ENCODE measurements around a stretch of chr1.

DNA sequence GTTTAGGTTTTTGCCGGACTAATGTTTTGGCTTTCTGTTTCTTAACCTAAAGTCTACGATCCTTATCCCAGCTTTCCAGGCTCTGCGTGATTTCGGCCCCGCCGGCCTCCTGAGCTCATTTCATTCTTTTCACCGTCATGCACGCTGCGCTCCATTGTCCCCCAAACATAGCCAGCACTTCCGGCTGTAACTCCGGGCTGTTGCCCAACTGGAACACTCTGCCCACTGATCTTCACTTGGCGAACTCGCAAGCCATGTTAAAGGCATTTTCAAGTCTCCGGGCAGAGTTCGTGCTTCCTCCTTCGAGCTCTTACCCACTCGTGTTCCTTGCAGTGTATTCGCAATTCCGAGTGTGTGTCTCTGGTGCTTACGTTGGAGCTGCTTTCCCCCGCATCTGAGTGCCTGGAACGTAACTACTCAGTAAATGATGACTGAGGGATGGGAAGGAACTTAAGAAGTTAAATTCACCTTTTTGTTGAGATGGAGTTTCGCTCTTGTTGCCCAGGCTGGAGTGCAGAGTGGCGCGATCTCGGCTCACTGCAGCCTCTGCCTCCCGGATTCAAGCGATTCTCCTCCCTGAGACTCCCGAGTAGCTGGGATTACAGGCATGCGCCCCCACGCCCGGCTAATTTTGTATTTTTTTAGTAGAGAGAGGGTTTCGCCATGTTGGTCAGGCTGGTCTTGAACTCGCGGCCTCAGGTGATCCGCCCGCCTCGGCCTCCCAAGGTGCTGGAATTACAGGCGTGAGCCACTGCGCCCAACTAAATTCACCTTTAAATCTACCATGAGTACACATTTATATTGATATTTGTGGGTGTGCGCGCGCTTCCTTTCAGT lies 677 bp downstream of the NDUFS5 start:
- PRO-cap = no peak
CAGE:
- cytosol, long polyA plus RNA = no peak
- long polyA plus RNA = no peak
- nucleus, long polyA plus RNA = no peak

- PRO-cap = no peak
CAGE:
- cytosol, long polyA plus RNA = no peak
- long polyA plus RNA = no peak
- nucleus, long polyA plus RNA = no peak
Measured at GRCh38 chr1:39034151-39034749, 8.1 kb downstream of the NDUFS5 start.

- PRO-cap = no peak
CAGE:
- cytosol, long polyA plus RNA = no peak
- long polyA plus RNA = no peak
- nucleus, long polyA plus RNA = no peak
Measured at GRCh38 chr1:39106340-39107413, 80.5 kb downstream of the NDUFS5 start.

DNA sequence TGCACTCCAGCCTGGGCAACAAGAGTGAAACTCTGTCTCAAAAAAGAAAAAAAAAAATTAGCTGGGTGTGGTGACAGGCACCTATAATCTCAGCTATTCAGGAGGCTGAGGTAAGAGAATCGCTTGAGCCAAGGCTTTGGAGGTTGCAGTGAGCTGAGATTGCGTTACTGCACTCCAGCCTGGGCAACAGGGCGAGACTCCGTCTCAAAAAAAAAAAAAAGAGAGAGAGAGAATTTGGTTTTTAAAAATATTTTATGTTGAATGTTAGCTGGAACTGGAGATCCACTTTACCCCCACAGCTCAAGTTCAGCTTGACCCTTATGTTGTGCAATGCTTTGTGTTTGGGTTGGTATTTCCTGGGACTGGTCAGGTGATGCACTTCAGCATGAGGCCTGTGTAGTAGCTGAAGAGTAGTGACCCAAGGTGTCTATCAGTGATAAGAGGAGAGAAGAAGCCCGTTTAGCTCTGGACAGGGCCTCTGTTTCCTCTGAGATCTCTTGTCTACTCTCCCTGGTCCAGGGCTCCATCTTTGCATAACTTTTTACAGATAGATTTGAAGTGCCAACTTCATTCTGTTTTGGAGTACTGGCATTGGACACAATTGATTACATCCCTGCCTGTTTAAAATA lies 36.7 kb upstream of the MACF1 start:
- PRO-cap = no peak
CAGE:
- cytosol, long polyA plus RNA = no peak
- long polyA plus RNA = no peak
- nucleus, long polyA plus RNA = no peak

DNA sequence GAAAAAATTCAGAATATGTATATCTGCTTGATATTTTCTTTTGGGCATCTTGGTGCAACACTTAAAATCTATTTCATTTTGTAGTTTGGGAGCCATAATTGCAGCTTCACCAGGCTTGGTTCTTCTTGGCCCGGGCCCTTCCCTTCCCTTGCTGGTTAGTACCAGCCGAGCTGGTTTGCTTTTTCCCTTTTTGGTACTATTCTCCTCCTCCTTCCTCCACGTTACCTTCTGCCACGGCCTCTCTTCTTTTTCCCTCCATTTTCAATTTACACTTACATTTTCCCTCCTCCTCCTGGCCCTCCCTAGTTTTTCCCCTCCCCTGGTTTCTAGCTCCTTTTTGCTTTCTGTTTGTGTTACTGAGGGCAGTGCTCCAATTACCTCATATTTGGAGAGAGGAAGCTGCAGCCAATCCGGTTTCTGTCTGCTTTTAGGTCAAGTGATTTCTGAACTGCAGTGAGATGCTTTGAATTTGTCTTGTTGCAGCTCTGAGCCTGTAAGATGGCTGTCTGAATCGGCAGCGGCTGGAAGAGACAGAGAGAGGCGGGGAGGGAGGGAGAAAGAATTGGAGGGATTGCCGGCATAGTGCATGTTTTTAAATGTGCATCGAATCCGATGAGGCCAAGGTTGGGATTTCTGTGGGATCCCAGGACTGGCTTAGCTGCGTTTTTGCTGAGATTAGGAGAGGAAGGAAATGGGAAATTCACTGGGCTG lies 63.7 kb downstream of the MACF1 start:
- PRO-cap = no peak
CAGE:
- cytosol, long polyA plus RNA = no peak
- long polyA plus RNA = no peak
- nucleus, long polyA plus RNA = no peak

GRCh38 chr1:39361280-39361923 lies 130.0 kb upstream of the BMP8A start:
- PRO-cap = no peak
CAGE:
- cytosol, long polyA plus RNA = no peak
- long polyA plus RNA = no peak
- nucleus, long polyA plus RNA = no peak

- PRO-cap = no peak
CAGE:
- cytosol, long polyA plus RNA = no peak
- long polyA plus RNA = no peak
- nucleus, long polyA plus RNA = no peak
Measured at GRCh38 chr1:39411691-39412776, 79.4 kb upstream of the BMP8A start.

- PRO-cap = no peak
CAGE:
- cytosol, long polyA plus RNA = no peak
- long polyA plus RNA = no peak
- nucleus, long polyA plus RNA = no peak
Measured at GRCh38 chr1:39432226-39432855, 59.1 kb upstream of the BMP8A start.

DNA sequence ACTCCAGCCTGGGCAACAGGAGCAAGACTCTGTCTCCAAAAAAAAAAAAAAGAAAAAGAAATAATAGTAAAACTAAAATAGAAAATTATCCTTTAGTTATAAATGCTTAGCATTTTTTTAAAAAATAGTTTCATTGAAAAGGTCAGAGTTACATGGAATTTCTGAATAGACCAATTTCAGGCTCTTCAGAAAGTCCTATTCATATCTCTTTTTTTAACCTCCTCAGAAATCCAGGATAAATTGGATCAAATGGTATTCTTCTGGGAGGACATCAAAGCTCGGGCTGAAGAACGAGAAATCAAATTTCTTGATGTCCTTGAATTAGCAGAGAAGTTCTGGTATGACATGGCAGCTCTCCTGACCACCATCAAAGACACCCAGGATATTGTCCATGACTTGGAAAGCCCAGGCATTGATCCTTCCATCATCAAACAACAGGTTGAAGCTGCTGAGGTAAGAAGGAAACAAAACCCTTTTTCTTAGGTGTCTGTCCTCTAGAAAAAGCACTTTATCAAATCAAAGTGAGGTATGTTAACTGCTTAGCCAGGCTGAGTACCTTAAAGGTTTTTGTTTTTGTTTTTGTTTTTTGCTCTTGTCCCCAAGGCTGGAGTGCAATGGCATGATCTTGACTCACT lies 52.3 kb upstream of the BMP8A start:
- PRO-cap = no peak
CAGE:
- cytosol, long polyA plus RNA = no peak
- long polyA plus RNA = no peak
- nucleus, long polyA plus RNA = no peak

DNA sequence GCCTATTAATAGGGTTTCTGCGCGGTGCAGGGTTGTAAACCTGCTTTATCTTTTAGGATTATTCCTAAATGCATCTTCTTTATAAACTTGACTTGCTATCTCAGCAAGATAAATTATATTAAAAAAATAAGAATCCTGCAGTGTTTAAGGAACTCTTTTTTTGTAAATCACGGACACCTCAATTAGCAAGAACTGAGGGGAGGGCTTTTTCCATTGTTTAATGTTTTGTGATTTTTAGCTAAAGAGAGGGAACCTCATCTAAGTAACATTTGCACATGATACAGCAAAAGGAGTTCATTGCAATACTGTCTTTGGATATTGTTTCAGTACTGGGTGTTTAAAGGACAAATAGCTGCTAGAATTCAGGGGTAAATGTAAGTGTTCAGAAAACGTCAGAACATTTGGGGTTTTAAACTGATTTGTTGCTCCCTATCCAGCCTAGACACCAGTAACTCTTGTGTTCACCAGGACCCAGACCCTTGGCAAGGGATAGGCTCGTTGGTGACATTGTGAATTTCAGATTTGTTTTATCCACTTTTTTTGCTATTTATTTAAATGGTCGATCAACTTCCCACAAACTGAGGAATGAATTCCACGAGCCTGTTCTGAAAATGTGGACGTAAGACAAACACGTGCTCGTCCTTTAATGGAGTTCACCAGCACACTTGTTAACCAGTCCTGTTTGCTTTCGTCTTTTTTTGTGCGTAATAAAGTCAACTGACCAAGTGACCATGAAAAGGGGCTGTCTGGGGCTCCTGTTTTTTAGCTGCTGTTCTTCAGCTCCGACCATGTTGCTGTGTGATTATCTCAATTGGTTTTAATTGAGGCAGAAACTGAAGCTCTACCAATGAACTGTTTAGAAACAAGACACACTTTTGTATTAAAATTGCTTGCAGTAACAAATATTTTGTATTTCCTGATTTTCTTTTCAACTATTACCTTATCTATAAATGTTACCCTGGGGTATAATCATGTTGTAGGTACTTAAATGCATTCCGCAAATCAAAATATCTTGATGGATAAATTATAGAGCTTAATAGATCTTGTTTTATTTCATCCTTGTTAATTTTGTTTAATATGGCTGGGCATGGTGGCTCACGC lies 5.0 kb upstream of the BMP8A start:
- PRO-cap = no peak
CAGE:
- cytosol, long polyA plus RNA = no peak
- long polyA plus RNA = no peak
- nucleus, long polyA plus RNA = no peak

DNA sequence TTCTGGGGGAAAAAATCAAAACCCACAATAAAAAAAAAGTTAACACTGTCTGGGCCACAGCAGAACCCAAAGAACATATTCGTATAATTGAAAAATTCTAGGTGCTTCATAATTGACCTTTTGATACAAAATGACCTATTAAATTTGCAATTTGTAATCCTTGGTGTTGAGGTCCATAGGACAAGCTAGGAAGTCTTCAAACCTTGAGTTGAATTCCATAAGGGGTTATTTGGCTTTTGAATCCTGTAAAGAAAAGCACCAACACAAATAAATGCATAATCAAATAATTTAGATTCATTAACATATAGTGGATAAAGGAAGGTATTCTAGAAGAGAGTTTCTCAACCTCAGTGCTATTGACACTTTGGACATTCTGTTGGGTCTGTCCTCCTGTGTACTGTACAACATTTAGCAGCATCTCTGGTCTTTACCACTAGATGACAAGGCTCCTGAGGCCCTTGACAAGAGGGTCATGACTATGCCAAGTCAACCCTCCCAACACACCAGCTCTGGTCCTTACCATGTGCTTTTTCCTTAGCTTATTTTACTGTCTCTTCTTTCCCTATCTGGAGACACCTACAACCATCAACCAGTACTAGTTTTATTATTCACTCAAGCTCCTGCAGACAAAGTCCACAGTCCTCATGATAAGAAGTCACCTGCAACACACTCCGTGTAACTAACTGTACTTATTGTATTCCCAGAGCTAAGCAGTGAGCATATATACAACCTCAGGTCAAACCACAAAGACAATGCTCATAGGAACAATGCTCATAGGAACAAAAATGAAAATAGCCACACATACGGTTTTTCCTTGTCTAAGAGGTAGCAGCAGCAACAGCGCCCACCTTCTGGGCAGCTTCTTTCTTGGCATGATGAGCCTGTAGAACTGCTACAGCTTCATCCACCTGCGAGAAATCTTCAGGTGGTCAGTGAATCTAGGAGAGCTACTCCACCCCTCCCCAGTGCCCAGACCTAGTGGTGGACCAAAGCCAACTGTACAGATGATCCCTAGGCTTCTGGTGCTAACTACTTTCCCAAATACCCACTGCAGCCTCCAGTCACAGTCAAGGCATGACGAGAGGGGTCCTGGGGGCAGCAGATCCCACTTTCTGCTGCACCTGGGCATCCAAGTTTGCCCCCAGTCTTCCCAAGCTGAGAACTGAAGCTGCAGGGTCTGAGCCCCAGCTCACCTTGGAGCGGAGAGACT lies 15.3 kb downstream of the PABPC4 start:
- PRO-cap = no peak
CAGE:
- cytosol, long polyA plus RNA = no peak
- long polyA plus RNA = no peak
- nucleus, long polyA plus RNA = no peak

DNA sequence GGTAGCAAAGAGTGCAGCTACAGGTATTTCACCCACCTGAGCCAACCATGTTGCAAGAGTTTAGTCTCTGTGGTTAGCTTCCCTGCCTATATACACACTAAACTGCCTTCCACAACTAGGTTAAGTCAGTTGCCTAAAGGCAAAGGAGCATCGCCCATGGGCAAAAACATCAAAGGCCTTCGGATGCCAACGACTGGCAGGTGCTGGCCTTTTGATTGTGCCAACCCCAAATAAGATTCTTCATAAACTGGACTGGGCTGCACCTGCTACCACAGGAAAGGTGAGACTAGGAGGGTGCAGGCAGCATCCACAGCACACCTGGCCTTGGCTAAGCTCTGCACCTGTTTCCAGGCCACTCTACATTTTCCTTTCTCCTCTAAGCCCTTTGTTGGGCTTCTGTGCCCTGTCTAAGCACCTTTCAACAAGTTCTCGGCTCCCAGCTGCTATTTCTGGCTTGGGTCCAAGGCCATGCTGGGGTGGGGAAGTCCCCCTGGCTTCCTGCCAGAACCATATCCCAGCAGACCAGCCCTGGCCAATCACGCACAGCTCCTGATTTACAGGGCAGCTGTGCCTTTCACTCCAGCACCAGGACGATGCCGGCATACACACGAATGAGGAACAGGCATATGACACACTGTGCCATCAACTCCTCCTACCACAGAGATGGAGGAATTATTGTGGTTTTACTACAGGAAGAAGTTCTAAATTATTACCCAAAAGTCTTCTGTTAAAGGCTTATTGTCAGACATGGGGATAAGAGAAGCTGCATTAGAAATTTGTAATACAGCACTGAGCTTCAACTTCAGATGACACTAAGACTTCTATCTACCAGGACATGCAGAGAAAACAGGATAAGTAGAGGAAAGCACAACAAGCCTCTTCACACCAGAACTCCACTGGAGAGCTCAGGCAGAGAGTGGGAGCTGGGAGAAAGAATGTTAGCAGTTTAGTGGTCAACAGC lies 37.7 kb downstream of the TRIT1 start:
- PRO-cap = no peak
CAGE:
- cytosol, long polyA plus RNA = no peak
- long polyA plus RNA = no peak
- nucleus, long polyA plus RNA = no peak

DNA sequence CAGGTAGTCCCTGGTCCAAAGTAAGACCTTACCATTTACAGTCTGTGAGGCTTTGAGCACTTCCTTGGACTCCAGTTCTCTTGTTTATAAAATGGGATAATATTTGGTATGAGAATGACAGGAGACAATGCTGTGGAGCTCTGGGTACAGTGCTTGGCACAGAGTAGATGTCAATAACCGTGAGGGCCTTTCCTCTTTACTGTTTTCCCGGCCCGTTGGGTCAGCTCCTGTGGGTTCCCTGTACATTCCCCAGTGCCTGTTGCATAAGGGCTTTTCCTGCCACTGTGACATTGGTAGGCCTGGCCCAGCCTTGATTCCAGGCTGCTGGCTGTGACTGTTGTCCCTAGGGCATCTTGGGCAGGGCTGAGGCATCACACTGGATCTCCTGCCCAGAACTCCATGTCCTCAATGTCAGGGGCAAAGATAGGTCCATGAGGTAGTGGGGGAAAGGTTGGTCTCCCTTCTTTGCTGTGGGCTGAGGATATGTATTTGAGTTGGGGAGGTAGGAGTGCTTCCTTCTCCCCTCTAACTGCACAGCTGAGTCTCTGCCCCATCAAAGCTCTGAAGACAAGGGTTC lies 25.8 kb upstream of the MYCL start:
- PRO-cap = no peak
CAGE:
- cytosol, long polyA plus RNA = no peak
- long polyA plus RNA = no peak
- nucleus, long polyA plus RNA = no peak

- PRO-cap = no peak
CAGE:
- cytosol, long polyA plus RNA = no peak
- long polyA plus RNA = no peak
- nucleus, long polyA plus RNA = no peak
Measured at GRCh38 chr1:39936634-39937169, 18.2 kb upstream of the MFSD2A start.

- PRO-cap = no peak
CAGE:
- cytosol, long polyA plus RNA = no peak
- long polyA plus RNA = no peak
- nucleus, long polyA plus RNA = no peak
Measured at GRCh38 chr1:39952318-39953077, 2.4 kb upstream of the MFSD2A start.

DNA sequence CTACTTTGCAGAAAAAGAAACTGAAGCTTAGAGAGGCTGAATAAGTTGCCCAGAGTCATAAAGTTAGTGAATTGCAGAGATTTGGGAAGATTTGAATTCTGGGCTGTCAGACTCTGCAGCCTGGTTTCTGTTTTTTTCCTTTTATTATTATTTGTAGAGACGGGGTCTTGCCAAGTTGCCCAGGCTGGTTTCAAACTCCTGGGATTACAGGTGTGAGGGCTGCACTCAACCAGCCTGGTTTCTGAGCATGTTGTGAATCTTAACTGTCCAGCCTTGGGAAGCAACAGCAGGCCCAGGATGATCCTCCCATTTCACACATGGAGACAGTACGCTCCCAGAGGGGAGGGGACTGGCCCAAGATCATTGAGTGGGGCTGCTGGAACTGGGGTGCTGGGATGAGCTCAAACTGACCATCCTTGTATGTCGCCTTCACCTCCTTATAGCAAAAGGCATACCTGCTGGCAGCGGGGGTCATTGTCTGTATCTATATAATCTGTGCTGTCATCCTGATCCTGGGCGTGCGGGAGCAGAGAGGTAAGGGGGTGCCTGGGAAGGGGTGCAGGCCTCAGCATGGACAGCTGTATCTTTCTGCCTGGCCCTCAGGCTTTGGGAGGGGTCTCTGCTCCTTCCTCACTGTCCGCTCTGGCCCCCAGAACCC lies 11.3 kb downstream of the MFSD2A start:
- PRO-cap = no peak
CAGE:
- cytosol, long polyA plus RNA = no peak
- long polyA plus RNA = no peak
- nucleus, long polyA plus RNA = no peak

- PRO-cap = no peak
CAGE:
- cytosol, long polyA plus RNA = no peak
- long polyA plus RNA = no peak
- nucleus, long polyA plus RNA = no peak
Measured at GRCh38 chr1:40034892-40035415, 5.6 kb upstream of the CAP1 start.

DNA sequence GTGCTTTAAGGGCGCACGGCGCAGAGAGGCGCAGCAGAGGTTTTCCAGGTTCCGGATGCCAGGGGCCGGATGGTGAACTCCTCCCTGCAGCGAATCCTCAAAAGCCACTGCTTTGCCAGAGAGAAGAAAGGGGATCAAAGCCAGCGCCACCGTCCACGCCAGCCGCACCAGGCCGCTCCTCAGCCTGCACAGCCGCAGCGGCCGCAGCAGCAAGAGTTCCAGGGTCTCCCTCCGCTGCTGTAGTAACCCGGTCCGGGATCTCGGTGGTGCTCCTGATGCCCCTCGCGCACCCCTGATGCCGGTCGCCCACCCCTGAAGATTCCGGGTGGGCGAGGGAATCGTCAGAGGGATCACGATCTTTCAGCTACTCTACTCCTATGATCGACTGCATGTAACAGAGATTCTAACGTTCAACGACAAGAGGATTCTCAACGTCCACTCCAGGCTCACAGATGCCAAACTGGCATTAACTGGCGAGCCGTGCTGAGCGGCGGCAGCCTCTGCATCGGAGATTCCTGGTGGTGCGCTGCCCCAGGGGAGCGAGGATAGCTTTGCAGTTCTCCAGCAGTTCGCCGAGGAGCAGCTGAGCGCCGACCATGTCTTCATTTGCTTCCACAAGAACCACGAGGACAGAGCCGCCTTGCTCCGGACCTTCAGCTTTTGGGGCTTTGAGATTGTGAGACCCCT lies 28.4 kb upstream of the RLF start:
- PRO-cap = no peak
CAGE:
- cytosol, long polyA plus RNA = no peak
- long polyA plus RNA = no peak
- nucleus, long polyA plus RNA = no peak

DNA sequence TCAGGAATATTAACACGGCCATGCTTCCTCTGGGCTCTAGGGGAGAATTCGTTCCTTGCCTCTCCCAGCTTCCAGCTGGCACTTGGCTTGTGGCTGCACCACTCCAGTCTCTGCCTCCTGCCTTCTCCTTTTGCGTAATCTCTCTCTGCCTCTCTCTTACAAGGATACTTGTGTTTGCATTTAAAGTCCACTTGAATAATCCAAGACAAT lies 21.1 kb upstream of the RLF start:
- PRO-cap = no peak
CAGE:
- cytosol, long polyA plus RNA = no peak
- long polyA plus RNA = no peak
- nucleus, long polyA plus RNA = no peak

DNA sequence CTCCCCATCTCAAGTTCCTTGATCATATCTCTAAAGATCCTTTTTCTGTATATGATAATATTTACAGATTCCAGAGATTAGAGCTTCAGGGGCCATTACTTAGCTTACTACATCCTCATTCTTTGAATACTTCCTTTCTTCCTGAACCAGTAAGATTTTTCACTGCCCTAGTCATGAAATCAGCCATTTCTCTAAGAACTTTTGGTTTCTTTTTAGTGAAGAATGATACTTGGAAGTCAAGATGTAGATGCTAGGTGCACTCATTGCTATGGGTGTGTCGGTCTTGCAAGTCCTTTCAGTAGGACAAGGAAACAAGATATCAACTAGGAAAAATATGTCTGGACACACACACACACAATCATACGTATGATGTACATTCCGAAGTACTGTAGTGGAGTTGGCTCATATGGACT lies 20.8 kb upstream of the RLF start:
- PRO-cap = no peak
CAGE:
- cytosol, long polyA plus RNA = no peak
- long polyA plus RNA = no peak
- nucleus, long polyA plus RNA = no peak